ENCODE measurements around a stretch of chr16.

DNA sequence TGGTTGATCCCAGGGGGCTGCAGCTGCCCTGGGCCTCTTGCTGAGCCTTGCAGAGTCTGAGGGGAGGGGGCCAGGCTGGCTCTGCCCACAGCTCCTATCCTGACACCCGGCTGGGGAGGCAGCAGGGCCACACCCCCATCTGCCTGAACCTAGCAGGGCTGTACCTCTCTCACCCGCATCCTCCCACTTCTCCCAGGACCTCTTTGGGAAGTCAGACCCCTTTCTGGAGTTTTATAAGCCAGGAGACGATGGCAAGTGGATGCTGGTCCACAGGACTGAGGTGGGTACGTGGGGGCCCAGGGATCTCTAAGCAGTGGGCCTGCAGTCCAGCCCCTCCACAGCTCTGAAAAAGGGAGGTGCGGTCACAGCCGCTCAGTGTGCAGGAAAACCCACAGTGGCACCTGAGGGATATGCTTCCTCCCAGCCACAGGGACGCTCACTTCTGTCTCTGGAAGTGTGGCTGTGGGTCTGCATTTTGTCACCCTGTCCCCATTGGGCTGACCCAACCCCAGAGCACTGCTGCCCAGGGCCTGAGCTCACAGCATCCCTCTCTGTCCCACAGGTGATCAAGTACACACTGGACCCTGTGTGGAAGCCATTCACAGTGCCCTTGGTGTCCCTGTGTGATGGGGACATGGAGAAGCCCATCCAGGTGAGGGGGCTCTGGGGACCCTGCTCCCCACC lies 26.8 kb downstream of the CPNE2 start:
- PRO-cap, 2 experiments, result no peak in any of the 2 experiments

DNA sequence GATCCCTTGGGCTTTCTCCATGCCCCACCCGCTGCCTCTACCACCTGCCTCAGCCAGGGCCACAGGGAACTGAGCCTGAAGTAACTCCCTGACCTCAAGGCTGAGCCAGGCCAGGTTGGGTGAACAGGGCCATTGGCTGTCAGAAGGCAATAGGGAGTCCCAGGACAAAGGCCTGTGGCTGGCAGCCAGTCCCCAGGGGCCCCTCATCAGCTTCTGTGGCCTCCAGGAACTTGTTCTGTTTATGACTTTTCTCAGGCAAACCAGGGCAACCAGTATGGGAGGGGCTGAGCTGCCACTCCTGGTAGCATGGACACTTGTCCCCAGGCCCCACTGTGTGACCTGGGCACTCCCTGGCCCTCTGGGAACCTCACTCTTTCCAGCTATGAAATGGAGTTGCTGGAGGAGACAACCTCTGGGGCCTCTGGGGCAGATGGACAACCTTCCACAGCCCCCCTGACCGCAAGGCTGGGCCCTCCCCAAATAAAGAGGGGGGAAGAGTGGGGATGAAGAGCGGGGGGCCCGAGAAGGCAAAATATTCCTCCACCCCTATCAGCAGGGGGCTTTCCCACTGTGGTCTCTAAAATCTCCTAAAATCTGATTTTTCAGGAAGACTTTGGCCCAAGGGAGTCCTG lies 40.2 kb downstream of the CPNE2 start:
- PRO-cap, 2 experiments, result no peak in any of the 2 experiments

DNA sequence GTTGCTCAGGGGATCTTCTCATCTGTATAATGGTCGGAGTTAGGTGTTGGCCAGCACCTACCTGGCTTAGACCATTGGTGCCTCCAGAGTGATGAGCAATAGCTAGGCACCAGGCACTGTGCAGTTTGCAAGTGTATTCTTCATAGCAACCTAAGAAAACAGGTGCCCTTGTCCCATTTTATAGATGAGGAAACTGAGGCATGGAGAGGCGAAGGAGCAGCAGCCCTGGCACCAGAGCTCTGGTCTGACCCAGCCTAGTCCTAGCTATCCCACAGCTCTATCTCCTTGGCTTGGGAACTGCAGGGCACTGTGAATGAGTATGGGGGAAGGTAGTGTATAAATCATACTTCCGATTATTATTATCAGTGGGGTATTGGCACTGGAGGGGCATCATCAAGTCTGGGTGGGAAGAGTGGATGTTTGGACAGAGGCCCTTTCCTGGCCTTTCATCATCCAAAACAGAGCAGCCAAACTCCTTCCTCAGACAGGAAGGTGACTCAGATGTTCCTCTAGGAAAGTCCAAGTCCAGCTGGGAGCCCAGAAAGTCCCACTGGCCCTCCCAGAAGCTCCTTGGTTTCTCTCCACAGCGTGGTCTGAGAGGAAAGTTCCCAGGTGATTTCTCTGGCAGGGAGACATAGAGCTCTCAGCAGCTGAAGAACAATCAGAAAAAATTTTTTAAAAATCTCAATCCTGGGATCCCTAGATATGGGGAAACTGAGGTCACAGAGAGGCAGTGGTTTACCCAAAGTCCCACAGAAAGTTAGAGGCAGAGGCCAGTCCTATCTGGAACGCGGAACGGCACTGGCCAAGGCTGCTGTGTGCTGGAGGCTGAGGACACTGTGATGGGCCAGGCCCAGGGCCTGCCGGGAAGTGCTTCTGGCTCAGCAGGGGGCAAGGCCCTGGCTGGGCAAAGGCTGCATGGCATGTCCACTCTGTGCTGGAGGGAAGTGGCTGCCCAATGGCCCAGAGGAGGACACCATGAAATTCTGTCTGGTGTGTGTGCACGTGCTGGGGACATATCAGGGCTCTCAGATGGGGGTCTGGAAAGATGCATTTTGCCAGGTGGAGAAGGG lies 32.2 kb upstream of the PLLP start:
- PRO-cap, 2 experiments, result no peak in any of the 2 experiments

DNA sequence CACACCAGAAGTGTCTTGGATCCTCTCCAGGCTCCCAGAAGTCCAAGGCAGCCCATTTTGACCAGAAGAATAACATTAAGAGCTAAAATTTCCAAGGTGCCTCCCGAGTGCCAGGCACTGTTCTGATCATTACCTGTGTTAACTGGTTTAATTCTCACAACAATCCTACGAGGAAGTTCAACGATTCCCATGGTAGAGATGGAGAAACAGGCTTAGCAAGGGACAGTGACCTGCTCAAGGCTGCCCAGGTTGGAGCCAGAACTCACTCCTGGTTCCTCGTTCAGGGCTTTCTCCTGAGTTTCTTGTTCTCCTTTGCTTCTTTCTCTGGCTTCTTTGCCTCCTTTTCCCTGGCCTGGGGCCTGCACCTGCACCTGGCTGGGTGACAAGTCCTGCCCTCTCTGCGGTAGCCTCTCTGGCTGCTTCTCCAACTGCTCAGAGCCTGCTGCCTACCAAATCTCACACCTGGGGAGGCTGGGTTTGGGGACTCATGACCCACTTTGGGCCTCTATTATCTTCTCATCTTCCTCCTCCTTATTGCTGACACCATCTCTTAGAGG lies 2.8 kb downstream of the CCL22 start:
- PRO-cap, 2 experiments, result no peak in any of the 2 experiments

- PRO-cap, 2 experiments, result no peak in any of the 2 experiments
Observed at GRCh38 chr16:57458985-57459777, 3.3 kb upstream of the POLR2C start.

DNA sequence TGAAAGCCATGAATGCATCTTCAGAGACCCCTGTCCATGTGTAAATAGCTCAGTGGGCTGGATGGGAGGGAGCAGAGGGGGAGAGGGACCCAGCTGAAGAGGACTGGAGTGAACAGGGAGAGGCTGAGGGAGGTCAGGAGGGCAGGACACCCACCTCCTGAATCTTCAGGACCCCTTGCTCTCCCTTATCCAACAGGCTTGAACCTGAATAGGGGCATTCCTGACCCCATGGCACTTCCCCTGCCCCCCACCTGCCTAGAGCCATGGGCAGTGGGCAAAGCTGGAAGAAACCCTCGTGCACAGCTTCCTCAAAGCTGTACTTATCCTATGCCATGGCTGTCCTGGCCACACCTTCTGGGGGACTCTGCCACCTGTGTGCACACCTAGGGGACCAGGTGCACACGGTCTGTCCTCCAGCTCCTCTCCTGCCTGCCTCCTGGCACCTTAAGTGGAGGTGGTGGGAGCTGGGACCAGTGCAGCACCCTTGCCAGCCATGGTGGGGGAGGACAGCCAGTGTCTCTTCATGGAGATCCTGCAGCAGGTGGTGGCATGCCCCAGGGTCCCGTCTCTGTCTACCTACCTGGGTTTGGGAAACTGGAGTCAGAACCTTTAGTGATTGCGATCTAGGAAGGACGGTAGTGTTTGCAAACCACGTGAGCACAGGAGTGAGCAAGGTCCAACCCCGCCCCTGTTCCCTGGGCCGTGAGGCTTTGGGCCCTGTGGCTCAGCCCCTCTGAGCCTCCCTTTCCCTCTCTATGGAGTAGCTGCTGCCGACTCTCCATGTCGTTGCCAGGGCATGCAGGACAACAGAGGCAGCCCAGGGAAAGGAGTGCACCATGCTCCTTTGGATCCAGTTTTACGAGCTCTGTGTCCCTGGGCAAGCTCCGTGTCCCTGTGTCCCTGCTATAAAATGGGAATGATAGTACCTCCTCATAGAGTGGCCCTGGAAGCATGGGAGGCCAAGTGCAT lies 6.8 kb downstream of the ADGRG1 start:
- PRO-cap, 2 experiments, result no peak in any of the 2 experiments

DNA sequence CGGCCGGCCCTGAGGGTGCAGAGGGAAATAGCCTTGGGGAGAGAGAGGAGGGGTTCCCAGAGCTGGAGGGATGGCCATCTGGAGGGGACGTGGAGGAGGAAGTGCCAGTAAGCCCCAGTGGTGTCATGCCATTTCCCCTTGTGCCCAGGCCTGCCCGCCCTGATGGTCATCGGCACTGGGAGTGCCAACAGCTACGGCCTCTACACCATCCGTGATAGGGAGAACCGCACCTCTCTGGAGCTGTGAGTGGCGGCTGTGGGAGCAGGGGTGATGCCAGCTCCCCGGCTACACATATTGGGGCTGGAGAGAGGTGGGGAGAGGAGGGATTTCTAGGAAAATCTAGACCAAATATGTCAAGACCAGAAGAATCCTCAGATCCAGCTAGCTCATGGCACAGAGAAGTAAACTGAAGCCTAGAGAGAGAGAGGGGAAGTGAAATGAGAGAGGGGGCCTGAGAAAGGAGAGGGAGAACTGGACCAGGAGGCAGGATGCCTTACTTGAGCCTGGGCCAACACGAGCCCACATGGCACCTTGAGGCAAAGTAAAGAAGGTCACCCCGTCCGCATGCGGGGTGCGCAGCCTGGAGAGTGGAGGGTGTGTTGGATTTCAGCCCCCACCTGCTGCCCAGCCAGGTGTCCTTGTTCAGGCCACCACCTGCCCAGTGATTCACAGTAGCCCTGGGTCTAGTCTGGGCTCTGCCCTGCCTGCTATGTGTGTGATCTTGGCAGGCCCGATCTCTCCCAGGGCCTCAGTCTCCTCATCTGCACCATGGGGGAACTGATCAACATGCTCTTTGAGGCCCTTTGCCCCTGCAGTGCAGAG lies 10.2 kb upstream of the DRC7 start:
- PRO-cap, 2 experiments, result peak in 2 of 2 experiments; most common plus-strand start position 421 of the sequence (in 1)

- PRO-cap, 2 experiments, result peak in 2 of 2 experiments; most common plus-strand start chr16:57735078 (in 2); most common minus-strand start chr16:57735251 (in 2)
Observed at GRCh38 chr16:57734568-57735662, 655 bp upstream of the KATNB1 start.

DNA sequence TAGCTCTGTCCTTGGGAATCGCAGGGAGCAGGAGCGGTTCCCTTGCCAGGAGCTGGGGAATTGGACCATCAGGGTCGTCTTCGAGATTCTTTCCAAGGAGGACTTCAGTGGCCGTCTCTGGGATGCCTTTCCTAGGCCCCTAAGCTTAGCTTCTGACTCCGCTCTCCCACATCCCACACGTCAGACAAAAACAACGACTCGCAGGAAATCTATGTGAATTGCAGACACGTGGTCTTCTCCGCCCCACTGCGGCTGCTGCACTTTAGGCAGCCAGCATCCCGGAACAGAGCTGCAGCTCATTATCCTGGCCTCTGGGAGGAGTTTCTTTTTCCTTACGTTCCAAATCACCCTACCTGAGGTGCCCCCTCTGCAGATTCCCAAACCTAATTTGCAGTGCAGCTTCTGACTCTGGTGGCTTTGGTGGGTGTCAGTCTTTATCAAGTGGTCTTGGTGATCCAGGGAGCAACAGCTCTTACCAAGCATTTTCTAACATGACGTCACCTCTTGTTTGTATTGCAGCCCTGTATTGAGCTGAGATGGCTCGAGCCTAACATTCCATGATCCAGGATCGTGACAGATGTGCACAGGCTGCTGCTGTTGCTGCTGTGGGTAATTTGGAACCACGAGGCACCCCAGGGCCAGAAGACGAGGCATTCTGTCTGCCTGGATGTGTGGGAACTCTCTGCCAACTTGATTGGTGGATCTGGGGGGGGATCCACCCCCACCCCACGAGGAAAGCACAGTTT lies 1.1 kb downstream of the KATNB1 start:
- PRO-cap, 2 experiments, result peak in 2 of 2 experiments; most common plus-strand start position 197 of the sequence (in 1); most common minus-strand start position 186 of the sequence (in 2)

- PRO-cap, 2 experiments, result peak in 2 of 2 experiments; most common plus-strand start chr16:57810522 (in 1); most common minus-strand start chr16:57810379 (in 2)
Observed at GRCh38 chr16:57810192-57810721, 8.0 kb upstream of the KIFC3 start.

GRCh38 chr16:57834884-57835382 lies 32.6 kb upstream of the KIFC3 start:
- PRO-cap, 2 experiments, result no peak in any of the 2 experiments

GRCh38 chr16:57863309-57864053 lies 61.2 kb upstream of the KIFC3 start:
- PRO-cap, 2 experiments, result no peak in any of the 2 experiments

GRCh38 chr16:57916101-57916565 lies 54.8 kb downstream of the CNGB1 start:
- PRO-cap, 2 experiments, result no peak in any of the 2 experiments

DNA sequence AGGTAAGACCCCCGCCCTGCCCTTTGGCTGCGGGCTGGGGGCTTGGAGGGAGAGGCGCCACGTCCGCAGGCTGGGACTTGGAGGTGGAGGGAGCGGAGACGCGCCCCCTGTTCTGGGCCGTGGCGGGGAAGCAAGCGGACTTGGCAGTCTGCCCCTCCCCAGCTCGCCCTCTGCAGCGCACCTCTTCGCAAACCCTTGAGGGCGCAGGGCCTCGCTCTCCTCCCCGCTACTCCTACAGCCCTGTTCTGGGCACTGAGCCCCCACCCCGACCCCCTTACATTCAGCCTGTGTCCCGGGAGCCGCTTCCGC lies 911 bp downstream of the MMP15 start:
- PRO-cap, 2 experiments, result no peak in any of the 2 experiments

GRCh38 chr16:58318241-58318610 lies 23.4 kb upstream of the PRSS54 start:
- PRO-cap, 2 experiments, result no peak in any of the 2 experiments

GRCh38 chr16:58471274-58471794 lies 28.6 kb upstream of the NDRG4 start:
- PRO-cap, 2 experiments, result no peak in any of the 2 experiments

GRCh38 chr16:58500941-58502178 lies 1.4 kb downstream of the NDRG4 start:
- PRO-cap, 2 experiments, result no peak in any of the 2 experiments

GRCh38 chr16:58726991-58727873 lies 6.9 kb downstream of the GOT2 start:
- PRO-cap, 2 experiments, result no peak in any of the 2 experiments

- PRO-cap, 2 experiments, result no peak in any of the 2 experiments
Observed at GRCh38 chr16:58792086-58792651, 58.1 kb upstream of the GOT2 start.

- PRO-cap, 2 experiments, result no peak in any of the 2 experiments
Observed at GRCh38 chr16:60522666-60523021, 1513.6 kb downstream of the CDH8 start.

Data from monocyte (primary cell).